Metastatic Breast Carcinoma in the Ovary (tissue), 3 donors: ENCODE measurements around a stretch of chr10.

- PRO-cap, 3 experiments: no peak in any of the 3 experiments
These were observed 80.2 kb downstream of the PTPRE start for GRCh38 chr10:127986981-127987689.

DNA sequence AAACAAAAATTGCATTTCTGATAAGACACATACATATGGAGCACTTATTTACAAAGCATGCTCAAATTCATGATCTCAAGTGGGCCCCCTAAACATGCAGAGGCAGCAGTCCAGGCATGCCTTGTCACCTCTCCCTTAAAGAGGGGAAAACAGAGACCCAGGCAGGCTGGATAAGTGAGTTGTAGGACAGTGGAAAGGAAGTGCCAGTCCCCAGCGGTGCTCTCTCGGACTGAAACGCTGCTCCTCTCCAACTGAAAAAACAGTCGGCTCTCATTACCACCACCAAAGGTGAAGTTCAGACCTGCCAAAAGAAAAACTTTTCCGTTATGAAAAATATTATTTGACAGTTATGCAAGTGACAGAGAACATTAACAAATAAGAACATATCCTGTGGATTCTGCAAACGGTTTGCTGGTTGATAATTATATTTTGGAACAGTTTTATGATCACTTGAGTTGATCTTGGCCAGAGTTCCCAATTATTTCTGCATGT is 82.5 kb downstream of the PTPRE start:
- PRO-cap, 3 experiments: no peak in any of the 3 experiments

- PRO-cap, 3 experiments: no peak in any of the 3 experiments
These were observed 81.6 kb downstream of the MKI67 start for GRCh38 chr10:128044603-128045004.

DNA sequence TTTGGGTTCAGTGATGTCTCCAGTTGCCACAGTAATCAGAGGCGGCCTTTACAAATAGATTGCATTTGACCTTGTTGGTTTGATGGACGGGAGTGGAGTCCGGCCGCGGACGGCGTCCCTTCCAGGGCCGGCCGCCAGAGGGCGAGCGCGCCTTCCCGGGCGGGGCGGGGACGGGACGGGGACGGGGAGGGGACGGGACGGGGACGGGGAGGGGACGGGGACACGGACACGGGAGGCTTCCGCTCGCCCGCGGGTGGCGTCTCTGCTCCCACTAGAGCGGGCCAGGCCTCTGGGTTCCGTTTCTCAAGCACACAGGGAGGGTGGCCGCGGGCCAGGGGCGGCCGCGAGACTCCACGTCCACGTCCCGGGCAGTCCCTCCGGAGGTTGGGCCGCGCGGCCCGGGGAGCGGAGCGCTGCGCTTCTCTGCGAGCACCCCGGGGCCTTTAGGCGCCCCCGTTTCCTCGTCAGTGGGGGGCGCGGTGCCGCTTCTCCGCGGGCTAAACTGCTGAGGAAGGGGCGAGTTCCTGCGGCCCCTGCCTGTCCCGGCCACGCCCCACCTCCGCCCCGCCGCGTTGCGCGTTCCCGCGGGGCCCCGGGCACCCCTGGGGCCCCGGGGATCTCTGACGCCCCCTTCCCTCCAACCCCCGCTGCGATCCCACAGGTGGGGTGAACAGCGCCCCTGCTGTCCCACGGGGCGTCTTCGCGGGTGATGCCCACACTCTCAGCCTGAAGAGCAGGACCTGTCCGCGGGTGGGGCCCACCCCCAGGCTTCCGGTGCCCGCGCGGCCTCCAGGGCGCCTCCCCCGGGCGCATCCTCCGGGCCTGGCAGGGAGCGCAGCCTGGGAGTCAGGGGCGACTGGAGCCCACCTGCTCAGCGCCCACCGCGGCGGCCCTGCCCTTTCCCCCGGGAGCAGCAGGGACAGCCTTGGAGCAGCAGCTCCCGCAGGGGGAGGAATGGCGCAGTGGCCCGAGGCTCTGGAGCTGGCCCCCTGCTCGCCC is 84.3 kb upstream of the MKI67 start:
- PRO-cap, 3 experiments: peak in 2 of 3 experiments; most common plus-strand start position 200 of the sequence (in 1)

- PRO-cap, 3 experiments: no peak in any of the 3 experiments
These were observed 139.0 kb downstream of the MGMT start for GRCh38 chr10:129605927-129606550.

GRCh38 chr10:129961089-129961618 is 2.9 kb downstream of the EBF3 start:
- PRO-cap, 3 experiments: no peak in any of the 3 experiments

DNA sequence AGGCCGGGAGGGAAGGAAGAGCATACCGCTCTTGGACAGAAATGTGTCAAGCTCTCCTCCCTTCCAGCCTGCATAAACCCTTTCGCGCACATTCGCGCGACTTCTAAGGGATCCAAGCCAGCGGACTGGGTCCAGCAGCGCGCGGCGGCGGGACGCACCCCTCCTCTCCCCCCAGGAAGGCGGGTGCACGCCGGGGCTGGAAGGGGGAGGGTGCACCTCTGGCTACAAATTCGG is 6.6 kb upstream of the EBF3 start:
- PRO-cap, 3 experiments: no peak in any of the 3 experiments

DNA sequence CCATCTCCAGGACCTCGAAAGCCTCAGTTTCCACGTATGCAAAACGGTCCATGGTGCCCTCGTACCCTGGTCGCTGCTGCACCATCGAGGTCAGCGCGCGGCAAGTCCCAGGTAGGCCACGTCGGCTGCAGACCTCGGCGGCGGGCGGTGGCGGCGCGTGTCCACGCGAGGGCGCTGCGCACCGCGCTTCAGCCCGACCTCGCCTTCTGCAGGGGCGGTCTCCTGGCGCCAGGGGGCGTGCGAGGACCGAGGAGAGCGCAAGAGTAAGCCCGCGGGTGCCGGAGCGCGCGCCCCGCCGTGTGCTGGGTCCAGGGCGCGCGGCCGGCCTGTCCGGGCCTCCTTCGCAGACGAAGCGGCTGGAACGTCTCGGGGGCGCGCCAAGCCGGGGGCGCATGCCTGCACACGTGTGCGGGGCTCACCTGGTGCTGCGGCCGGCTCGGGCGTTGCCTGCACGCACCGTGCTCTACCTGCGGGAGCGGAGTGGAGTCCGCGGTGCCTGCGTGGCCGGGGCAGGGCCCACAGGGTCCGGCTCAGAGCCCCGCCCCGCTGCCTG is 54.0 kb downstream of the GLRX3 start:
- PRO-cap, 3 experiments: peak in 3 of 3 experiments; most common plus-strand start position 344 of the sequence (in 1)

DNA sequence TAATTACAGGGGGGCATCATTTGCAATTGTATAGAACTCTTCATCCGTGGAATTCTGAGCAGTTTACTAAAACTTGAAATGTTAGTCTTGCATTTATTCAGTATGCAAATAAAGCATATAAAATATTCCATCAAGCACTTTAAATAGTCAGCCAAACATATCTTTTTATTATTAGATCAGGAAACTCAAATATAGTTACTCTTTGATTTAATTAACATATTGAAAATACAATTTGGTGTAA is 92.4 kb downstream of the GLRX3 start:
- PRO-cap, 3 experiments: no peak in any of the 3 experiments

DNA sequence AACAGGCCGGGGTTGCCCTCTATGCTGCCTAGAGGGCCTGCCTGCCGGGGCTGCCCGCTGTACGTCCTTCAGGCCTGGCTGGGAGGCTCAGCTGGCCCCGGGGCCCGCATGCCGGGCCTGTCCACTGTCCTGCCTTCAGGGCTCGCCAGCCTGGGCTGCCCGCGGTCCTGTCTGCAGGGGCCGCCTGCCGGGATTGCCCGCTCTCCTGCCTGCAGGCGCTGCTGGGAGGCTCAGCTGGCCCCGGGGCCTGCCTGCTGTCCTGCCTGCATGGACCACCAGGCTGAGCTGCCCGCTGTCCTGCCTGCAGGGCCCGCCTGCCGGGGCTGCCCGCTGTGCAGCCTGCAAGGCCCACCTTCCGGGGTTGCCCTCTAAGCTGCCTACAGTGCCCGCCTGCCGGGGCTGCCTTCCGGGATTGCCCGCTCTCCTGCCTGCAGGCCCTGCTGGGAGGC is 164.3 kb downstream of the GLRX3 start:
- PRO-cap, 3 experiments: no peak in any of the 3 experiments

DNA sequence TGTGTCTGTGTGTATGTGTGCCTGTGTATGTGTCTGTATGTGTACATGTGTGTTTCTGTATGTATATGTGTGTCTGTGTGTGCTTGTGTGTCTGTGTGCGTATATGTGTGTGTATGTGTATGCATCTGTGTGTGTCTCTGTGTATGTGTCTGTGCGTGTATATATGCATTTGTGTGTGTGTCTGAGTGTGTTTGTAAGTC is 171.9 kb downstream of the TCERG1L start:
- PRO-cap, 3 experiments: no peak in any of the 3 experiments

DNA sequence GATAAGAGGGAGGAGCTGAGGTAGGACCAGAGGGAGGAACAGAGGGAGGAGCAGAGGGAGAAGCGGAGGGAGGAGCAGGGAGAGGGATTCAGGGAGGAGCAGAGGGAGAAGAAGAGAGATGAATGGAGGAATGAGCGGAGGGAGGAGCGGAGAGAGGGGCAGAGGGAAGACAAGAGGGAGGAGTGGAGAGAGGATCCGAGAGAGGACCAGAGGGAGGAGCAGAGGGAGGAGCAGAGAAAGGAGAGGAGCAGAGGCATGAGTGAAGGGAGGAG is 75.0 kb upstream of the TCERG1L start:
- PRO-cap, 3 experiments: no peak in any of the 3 experiments

- PRO-cap, 3 experiments: no peak in any of the 3 experiments
These were observed 141.9 kb upstream of the TCERG1L start for GRCh38 chr10:131453048-131454256.

- PRO-cap, 3 experiments: no peak in any of the 3 experiments
These were observed 274.2 kb upstream of the PPP2R2D start for GRCh38 chr10:131626653-131627034.

DNA sequence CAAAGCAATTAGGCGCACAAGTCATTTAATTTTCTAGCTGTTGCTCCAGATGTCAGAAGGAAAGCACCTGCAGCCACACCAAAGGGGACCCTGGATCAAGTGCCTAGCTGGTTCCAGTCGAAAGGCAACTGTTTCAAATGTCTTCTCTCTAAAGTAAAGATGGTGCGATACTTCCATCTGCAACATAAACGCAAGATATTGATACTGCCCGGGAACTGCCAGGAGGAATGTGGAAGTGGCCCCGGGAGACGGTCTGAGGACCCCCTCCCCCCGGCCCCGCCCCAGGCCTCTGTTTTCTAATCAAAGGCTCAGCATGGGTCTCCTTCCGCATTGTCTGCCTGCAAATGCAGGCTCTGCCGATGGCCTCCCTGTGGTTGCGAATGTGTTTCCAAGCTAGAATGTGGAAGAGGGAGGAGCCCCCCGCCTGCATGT is 224.1 kb upstream of the PPP2R2D start:
- PRO-cap, 3 experiments: no peak in any of the 3 experiments

GRCh38 chr10:131996525-131997301 is 15.0 kb upstream of the BNIP3 start:
- PRO-cap, 3 experiments: no peak in any of the 3 experiments

GRCh38 chr10:132035875-132036868 is 29.6 kb upstream of the JAKMIP3 start:
- PRO-cap, 3 experiments: peak in 1 of 3 experiments; most common plus-strand start chr10:132036398 (in 1); most common minus-strand start chr10:132036687 (in 1)

DNA sequence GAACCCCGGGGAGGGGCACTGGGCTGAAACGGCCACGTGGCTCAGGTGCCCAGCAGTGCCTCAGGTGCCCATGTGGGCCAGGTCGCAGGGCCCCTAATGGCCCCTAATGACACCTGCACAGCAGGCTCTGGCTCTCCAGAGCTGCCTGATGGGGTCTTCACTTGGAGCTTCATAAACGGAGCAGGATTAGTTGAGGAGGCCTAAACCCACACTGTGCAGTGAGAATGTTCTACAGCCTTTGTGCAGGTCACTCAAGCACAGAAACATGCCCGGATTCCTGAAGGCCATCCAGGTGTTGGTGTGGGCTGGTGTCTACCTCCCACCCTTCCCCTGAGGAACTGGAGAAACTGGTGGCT is 32.8 kb upstream of the DPYSL4 start:
- PRO-cap, 3 experiments: peak in 1 of 3 experiments; most common plus-strand start position 75 of the sequence (in 1)

DNA sequence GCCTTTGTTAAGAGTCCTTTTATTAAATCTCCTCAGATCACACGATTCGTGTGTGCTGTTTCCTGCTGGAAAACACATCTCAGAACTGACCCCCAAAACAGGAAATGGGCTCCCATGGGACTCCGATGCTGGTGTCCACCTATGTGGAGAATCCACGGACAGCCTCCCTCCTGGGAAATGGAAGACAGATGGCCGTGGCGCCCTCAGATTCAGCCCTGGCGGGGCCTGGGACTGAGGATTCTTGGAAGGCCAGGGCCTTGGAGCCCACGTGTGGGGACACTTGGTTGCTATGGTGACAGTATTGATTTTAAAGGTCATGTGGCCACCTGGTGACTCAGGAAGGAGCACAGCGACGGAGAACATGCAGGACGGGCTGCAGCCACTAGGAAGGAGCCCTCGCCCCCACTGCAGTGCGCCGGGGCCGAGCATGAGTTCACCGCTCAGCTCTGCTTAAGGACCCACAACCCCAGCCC is 3.5 kb upstream of the STK32C start:
- PRO-cap, 3 experiments: peak in 2 of 3 experiments; most common plus-strand start position 332 of the sequence (in 1); most common minus-strand start position 217 of the sequence (in 1)

- PRO-cap, 3 experiments: no peak in any of the 3 experiments
These were observed 13.7 kb downstream of the PWWP2B start for GRCh38 chr10:132410704-132411022.